ENCODE measurements around a stretch of chr3.

DNA sequence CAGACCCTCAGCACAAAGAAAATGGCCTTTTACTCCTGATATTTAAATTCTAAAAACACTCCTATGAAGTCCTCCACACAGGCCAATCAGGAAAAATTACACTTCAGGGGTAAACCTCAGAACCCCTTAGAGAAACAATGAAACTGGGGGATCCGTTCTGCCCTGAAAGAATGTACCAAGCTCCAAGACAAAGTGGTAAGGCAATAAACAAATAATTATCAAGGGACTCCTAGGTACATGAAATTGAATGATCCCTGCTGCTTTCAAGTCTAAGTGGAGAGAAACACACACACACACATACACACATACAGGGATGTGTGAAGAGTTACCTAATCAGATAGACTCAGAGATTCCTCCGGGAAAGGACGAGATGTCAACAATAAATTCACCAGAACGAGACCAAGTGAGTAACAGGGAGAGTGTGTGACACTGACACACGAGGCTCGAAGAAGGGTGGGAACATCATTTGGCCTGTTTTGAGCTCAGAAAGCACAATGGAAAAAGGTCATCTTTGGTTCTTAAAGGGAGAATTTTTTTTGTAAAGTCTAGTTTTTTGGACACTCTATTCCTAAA, 13.4 kb downstream of the LRIG1 start:
- PRO-cap, 2 experiments, result no peak in any of the 2 experiments

DNA sequence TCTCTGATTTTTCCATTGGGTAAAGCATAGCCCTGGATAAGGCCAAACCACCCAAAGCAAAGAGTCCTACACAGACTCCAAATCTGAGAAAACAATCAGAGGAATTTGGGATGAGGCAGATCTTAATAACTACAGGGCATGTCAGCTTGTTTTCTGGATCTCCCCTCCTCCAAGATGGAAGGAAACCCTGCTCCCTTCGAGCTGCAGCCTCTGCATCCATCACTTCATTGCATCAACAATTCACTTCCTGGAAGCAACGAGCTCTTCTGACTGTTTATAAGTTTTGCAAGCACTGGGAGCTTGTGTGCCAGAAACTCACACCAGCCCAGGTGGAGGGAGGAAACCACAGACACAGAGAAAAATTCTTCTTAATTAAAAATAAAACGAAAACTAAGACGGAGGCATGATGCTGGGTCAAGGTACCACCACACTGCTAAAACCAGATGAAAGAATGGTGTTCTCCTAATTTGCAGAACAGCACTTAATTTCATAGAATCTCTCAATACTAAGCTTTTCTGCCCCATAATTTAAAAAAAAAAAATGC, 10.6 kb downstream of the LRIG1 start:
- PRO-cap, 2 experiments, result no peak in any of the 2 experiments

GRCh38 chr3:67017041-67017775, 19.1 kb downstream of the KBTBD8 start:
- PRO-cap, 2 experiments, result no peak in any of the 2 experiments

DNA sequence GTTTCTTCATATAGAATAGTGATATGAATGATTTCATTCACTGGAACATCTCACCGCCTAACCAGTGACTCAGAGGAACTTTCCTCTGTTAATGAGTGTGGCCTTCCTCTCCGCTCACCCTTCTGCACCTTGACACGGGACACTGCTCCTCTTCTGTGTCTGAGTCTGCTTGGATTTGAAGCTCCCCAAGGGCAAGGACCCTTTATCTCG, 20.7 kb downstream of the KBTBD8 start:
- PRO-cap, 2 experiments, result no peak in any of the 2 experiments

GRCh38 chr3:67658159-67658491, 3.7 kb upstream of the SUCLG2 start:
- PRO-cap, 2 experiments, result no peak in any of the 2 experiments

DNA sequence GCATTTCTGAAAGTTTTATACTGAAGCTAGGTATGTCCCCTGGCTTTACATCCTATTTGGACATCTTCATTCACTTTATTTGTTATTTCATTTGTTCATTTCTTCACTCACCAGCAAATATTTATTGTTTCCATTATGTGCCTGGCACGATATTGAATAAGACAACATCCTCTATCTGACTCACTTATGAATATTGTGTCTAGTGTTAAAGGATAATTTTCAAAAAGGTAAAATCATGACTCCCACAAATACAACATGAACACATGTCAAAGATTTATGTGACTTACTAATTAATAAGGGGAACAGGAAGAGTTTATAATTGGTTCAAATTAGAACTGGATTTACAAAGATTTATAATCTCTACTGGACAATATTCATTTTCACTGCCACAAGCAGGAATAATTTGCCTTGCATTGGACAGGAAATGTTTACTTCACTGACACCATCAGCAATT, 48.5 kb downstream of the TAFA1 start:
- PRO-cap, 2 experiments, result no peak in any of the 2 experiments

- PRO-cap, 2 experiments, result no peak in any of the 2 experiments
Observed at GRCh38 chr3:69048349-69048638, 3.8 kb downstream of the TMF1 start.

- PRO-cap, 2 experiments, result no peak in any of the 2 experiments
Observed at GRCh38 chr3:69052825-69053363, 761 bp upstream of the TMF1 start.

GRCh38 chr3:69119108-69119733, 3.2 kb downstream of the LMOD3 start:
- PRO-cap, 2 experiments, result no peak in any of the 2 experiments

- PRO-cap, 2 experiments, result no peak in any of the 2 experiments
Observed at GRCh38 chr3:69385102-69385435, 819 bp downstream of the FRMD4B start.

DNA sequence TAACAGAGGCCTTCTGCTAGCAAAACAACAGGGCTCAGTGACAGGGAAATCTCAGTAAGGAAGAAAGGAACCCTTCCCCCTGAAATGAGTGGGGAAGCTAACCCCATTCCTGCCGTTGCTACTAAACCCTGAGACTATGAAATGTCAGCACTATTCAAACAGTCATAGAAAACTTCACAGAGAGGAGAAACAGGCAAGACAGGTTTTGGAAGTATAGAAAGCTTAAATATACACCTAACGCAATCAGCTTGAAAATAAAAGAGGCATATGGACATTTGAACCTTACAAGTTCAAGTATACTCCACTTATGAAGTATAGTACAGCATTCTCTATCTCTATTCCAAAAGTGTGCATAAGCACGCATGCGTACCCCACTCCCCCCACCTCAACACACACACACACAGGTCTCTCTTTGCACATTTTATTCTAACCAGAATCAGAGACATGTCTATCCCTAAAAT, 17.6 kb upstream of the FRMD4B start:
- PRO-cap, 2 experiments, result no peak in any of the 2 experiments

DNA sequence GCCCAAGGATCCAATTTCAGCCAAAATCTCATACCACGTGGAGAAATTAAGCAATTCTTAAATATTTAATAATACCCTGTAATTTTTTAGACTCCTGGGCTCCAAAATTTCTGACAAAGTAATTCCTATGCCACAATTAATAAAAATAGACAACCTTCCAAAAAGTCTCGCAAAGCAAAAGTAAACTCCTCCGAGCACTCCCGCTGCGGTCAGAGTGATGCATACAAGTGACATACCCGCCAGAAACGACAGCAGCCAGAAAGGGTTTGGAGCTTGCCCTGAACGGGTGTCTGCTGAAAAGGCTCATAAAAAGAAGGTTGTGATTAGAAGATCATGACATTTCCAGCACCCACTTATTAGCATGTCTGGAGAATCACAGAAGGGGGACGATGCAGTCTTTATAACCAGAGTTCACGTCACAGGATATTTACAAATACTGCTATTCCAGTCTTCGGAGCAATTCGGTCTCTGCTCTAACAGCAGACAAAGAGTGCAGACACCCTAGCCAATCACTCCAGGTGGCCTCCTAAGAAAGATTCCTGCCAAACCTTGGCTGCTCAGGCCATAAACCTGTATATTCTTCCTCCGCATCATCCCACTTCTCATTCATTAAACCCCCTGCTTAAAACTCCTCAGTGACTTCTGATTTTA, 59.1 kb upstream of the FRMD4B start:
- PRO-cap, 2 experiments, result peak in 1 of 2 experiments; most common plus-strand start position 258 of the sequence (in 1)

- PRO-cap, 2 experiments, result no peak in any of the 2 experiments
Observed at GRCh38 chr3:69505684-69506267, 119.9 kb upstream of the FRMD4B start.

DNA sequence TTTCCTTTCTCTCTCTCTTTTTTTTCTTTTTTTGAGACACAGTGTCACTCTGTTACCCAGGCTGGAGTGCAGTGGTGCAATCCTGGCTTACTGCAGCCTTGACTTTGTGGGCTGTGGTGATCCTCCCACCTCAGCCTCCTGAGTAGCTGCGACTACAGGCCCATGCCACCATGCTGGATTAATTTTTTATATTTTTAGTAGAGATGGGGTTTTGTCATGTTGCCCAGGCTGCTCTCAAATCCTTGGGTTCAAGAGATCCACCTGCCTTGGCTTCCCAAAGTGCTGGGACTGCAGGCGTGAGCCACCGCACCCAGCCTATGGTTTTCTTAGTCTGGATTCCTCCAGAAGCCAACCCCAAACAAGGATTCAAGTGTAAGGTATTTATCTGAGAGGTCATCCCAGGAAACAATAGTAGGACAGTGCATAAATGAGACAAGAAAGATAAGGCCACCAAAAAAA, 142.5 kb upstream of the FRMD4B start:
- PRO-cap, 2 experiments, result no peak in any of the 2 experiments

- PRO-cap, 2 experiments, result no peak in any of the 2 experiments
Observed at GRCh38 chr3:69785406-69785948, 46.2 kb downstream of the MITF start.

DNA sequence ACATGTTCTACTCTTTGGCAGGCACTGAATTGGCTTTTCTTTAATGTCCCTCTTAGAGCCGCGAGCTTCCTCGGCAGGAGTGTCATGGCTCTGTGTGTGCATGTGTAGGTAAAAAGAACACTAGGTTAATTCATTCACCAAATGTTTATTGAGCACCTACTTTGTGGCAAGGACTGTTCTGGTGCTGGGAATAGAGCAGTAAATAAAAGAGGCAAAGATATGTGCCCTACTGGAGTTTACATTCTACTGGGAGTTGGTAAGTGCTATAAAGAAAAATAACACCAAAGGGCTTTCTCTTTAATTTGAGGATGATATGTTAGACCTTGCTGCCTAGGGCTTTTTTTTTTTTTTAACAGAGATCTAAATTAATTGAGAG, 106.5 kb downstream of the MITF start:
- PRO-cap, 2 experiments, result no peak in any of the 2 experiments

GRCh38 chr3:70956890-70957929, 626.3 kb downstream of the FOXP1 start:
- PRO-cap, 2 experiments, result no peak in any of the 2 experiments

DNA sequence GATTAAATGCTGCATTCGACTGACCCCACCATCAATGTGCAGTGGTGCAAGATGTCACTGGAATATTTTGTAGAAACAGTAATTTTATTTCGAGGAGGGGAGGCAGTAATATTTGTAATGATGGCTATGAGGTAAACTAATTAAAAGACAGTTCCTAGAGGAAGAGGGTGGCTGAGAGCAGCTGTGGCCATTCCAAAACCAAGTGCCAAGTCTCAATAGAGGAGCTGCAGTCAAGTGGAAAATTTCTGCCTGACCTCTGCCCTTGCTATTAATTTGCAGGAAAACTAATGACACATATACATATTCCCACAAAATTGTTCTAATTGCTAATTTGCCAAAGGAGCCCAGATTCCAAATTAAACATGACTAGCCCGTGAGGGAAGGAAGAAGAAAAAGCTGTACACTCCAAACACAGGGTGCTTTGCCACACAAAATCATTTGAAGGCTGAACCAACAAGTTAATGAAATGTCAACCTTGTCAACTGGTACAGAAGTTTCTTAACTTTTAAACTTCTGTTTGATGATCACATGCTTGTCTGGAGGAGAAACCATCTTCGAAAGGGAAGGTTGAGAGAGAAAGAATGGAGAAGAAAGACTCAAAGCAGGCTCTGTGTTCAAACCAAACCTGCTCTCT, 601.9 kb downstream of the FOXP1 start:
- PRO-cap, 2 experiments, result no peak in any of the 2 experiments

DNA sequence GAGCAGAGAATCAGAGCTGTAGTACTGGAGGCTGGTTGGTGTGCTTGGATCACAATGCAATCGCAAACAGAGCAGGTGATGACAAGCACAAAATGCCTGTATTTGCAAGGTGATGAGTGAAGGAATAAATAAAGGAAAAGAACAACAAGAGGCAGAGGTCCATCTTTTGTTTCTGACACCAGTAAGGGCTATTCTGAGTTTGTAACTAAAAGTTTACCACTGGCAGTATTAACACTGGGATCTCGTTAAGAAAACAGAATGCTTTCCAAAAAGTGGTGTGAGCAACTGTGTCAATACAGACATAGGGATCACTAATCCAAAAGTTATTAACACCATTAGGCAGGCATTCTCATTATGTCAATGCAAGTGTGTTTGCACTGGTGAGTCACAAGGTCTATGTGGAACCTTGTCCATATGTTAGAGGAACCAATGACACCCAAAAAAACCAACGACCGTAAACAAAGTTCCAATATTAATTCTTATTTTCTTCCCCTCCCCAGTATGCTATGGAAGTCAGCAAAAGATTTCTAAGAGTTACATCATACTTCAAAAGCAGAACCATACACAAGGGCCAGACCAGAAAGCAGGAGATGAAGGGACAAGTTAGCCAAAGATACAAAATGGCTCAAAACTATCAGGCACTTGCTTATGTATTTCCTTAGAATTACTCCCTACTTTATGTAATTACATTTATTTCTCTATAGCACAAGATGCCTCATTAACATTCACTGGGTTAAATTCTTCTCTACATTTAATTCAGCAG, 556.5 kb downstream of the FOXP1 start:
- PRO-cap, 2 experiments, result peak in 1 of 2 experiments; most common plus-strand start position 579 of the sequence (in 1)

GRCh38 chr3:71076571-71077064, 506.9 kb downstream of the FOXP1 start:
- PRO-cap, 2 experiments, result no peak in any of the 2 experiments